Epithelial cell of proximal tubule (primary cell): ENCODE data around the gene CPNE5.

GRCh38 chr6:36685049-36685413, 6.5 kb downstream of the CDKN1A start:
- RAMPAGE, long total RNA = no peak
- RRBS = 94% methylated on average over 2 of the region's 7 CpGs

- RAMPAGE, long total RNA = no peak
- RRBS = no CpG with 5 or more reads among the region's 6 CpGs
Observed at GRCh38 chr6:36687936-36688573, 9.5 kb downstream of the CDKN1A start.

DNA sequence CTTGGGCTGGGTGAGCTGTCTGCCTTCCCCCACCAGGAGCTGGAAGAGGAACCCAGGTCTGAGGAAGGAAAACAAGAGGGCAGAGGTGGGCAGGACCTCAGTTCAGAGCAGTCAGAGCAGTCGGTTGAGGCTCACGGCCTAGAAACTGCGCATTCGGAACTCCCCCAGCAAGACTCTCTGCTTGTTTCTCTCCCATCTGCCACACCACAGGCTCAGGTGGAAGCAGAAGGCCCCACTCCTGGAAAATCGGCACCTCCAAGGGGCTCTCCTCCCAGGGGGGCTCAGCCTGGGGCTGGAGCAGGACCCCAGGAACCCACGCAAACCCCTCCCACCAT, 24.4 kb downstream of the RAB44 start:
- RAMPAGE, long total RNA = no peak
- RRBS = no CpG with 5 or more reads among the region's 6 CpGs

DNA sequence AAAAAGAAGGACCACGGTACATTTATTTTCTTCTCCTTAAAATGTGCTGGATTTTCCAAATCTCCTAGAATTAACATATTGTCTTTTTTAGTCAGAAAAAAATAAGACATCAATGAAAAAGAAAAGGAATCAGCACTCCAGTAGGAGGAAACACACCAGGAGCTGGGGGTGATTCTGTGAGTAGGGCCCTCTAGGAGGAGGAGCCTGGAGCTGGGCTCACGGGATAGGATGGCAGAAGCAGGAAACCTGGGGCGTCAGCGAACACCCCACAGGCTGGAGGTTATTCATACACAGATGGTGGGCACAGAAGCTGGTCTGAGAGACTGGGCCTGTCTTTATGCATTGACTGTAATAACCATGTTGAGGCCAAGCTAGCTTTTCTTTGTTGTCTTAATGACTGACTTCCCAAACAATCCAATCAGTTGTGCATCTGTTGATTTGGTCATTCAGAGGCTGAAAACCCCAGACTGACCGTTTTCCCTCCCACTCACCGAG, 53.2 kb downstream of the CPNE5 start:
- RAMPAGE, long total RNA = no peak
- RRBS = no CpG with 5 or more reads among the region's 6 CpGs

DNA sequence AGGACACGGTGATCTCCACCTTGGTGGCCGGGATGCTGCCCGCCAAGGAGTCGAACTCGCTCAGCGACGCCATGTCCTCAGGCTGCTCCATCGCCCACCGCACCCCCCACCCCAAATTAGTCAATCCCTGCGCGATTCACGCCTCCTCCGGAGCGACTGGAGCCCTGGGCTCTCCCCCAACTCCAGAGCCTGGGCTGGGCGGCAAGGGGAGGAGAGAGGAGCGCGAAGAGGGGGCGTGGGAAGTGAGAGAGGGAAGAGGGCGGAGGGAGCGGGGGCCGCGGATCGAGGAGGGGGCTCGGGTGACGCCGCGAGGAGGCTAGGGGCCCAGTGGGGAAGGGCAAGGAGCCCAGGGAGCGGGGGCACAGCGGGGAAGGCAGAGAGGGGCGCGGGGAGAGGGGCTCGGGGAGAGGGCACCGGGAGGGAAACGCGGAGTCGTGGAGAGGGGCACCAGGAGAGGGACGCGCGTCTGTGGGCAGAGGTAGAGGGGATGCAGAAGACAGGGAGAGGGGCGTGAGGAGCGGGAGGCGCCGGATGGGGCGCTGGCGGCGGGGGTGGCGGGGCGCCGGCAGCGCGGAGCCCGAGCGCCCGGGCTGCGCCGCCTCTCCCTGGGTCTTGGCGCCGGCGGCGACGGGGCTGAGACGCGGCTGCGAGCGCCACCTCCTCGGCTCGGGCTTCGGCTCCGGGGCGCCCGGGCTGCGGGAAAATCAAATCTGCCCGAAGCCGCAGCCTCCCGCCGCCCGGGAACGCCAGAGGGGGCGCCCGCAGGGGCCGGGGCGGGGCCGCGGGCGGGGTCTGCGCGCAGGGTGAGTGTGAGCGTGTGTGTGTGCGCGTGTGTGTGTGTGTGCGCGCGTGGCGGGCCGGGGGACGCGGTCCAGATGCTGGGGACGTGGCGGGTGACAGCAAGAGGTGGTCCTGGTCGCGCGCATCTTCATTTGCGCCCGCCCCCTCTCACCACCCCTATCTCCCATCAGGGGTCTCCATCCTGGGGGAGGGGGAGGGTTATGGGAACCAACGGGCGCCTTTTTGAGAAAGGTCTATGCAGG, at the start of gene CPNE5:
Gene CPNE5, minus strand, starts transcription at position 158 of the 1,043 bp plus-strand sequence.
- RAMPAGE, long total RNA = no peak
- RRBS = 3% methylated on average over 46 of the region's 106 CpGs

DNA sequence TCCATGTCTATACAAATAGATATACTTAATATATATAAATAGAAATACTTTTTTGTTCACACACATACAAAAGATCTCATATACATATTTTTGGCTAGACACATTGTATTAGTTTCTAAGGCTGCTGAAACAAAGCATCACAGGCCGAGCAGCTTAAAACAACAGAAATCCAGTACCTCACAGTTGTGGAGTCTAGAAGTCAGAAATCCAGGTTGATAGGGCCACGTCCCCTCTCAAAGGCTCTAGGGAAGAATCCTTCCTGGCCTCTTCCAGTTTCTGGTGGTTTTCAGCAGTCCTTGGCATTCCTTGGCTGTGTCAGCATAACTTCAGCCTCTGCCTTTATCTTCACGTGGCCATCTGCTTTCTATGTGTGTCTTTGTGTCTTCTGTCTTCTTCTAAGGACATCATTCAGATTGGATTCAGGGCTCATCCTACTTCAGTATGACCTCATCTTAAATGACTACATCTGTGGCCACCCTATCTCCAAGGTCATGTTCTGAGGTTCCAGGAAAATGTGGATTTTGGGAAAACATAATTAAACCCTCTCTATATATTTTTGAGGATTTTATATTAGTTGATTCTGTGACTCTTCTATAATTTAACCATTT, 22.9 kb downstream of the C6orf89 start:
- RAMPAGE, long total RNA = no peak
- RRBS = no CpG with 5 or more reads among the region's 3 CpGs

GRCh38 chr6:36929430-36929939, 25.1 kb upstream of the PI16 start:
- RAMPAGE, long total RNA = no peak
- RRBS = no CpG with 5 or more reads among the region's 5 CpGs

DNA sequence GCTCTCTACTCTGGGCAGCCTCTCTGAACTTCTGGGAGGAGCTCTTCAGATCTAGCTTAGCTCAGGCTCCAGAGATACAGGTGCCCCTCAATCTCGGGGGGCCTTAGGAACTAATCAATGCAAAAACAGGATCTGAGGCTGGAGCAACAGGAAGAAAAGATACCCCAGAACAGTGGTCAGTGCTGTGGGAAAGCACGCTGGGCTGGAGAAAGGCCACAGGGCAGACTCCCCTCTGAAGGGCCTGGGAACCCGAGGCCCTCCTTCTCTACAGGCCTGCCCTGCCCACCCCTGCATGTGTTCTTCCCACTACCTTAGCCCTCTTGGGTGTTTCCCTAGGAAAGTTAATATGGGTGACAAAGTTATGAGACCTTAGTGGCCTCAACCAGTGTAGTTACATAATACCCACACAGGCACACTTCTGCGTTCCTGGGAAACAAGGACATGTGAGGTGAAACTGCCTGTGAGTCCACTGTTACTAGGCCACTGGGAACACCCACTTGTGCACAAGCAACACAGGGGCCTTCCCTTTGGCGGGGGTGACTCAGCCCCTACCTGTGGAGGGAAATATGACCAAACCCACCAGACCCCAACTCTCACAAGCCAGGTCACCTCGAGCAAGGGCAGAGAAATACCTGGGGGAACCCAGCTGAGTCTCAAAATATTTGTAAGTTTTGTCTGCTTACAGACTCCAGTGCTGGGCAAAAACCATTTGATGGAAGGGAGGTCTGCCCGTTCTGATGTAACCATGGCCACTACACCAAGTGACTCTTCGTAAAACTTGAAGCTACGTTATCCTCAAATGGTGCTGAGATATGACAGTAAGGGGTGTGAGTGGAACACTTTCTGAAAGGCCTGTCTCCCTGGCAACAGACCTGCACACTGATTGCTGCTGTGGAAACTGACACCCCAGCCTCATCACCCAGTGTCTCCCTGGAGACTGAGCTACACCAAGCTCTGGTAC, 12.8 kb downstream of the PI16 start:
- RAMPAGE, long total RNA = no peak
- RRBS = no CpG with 5 or more reads among the region's 9 CpGs

- RAMPAGE, long total RNA = no peak
- RRBS = no CpG with 5 or more reads among the region's 4 CpGs
Observed at GRCh38 chr6:36973709-36974258, 12.2 kb downstream of the MTCH1 start.

DNA sequence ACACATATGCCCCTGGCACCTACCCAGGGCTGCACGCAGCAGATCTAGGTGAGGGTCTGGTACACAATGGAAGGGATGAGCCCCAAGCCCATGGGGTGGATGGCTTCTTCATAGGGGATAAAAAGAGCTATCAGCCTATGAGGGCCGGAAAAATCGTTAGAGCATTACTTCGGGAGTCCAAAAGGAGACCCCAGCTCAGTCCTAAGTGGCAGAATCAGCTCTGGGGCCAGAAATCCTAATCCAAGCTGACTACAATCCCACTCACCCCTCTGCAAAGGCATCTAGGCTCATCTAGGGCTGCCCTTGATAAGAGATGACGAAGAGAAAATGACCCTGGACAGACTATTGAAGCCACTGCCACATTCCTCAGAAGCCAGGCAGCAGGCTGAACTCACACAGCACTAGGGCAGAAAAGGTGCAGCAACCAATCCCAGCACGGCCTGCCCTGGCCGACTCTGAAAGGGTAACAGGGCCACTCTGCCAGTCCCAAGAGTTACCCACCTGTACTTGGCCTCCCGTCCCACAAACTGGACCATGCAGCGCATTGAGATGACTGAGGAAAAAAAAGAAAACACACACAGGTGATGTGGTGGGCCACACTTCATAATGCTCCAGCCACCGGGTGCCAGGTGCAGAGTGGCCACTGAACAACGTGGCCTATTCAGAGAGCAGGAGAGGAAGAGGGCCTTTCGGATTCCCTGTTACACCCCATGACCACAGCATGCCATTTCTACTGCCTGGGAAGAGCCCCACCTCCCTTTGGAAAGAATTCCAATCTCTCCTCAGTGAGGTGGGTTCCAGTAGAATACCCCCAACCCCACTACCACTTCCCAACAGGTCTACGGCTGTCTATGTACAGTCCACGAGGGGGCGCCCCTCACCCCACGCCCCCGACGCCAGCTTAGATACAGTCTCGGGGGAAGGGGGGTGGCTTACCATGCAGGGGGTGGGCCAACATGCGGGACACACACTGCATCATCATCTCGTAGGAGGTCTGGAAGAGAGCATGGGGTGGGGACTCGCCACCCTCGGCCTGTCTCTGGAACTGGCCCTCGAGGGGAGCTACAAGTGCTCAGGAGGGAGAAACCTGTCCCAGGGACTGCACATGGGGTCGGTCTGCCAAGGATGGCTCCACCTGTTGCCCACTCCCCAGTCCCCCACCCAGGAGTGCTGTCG, 8.9 kb downstream of the MTCH1 start:
- RAMPAGE, long total RNA = no peak
- RRBS = no CpG with 5 or more reads among the region's 26 CpGs

- RAMPAGE, long total RNA = no peak
- RRBS = no CpG with 5 or more reads among the region's 3 CpGs
Observed at GRCh38 chr6:37029307-37029880, 23.9 kb downstream of the FGD2 start.

DNA sequence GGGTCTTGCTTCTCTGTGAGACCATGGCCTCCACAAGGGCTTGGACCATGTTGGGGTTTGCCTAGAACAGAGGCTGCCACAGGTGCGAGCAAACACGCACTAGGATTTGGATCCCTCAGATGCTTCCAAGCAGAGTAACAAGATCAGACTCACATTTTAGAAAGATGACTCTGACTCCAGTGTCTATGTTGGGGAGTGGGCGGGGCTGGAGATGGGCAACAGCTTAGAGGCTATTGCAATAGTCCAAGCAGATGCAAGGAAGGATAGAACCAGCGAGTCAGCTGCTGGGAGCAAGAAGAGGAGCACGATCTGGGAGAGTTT, 52.5 kb downstream of the FGD2 start:
- RAMPAGE, long total RNA = no peak
- RRBS = no CpG with 5 or more reads among the region's 5 CpGs

GRCh38 chr6:37105466-37105853, 64.5 kb upstream of the PIM1 start:
- RAMPAGE, long total RNA = no peak
- RRBS = no CpG with 5 or more reads among the region's 4 CpGs

GRCh38 chr6:37134529-37135378, 35.2 kb upstream of the PIM1 start:
- RAMPAGE, long total RNA = no peak
- RRBS = no CpG with 5 or more reads among the region's 12 CpGs

- RAMPAGE, long total RNA = no peak
- RRBS = no CpG with 5 or more reads among the region's 11 CpGs
Observed at GRCh38 chr6:37176382-37177128, 6.6 kb downstream of the PIM1 start.

DNA sequence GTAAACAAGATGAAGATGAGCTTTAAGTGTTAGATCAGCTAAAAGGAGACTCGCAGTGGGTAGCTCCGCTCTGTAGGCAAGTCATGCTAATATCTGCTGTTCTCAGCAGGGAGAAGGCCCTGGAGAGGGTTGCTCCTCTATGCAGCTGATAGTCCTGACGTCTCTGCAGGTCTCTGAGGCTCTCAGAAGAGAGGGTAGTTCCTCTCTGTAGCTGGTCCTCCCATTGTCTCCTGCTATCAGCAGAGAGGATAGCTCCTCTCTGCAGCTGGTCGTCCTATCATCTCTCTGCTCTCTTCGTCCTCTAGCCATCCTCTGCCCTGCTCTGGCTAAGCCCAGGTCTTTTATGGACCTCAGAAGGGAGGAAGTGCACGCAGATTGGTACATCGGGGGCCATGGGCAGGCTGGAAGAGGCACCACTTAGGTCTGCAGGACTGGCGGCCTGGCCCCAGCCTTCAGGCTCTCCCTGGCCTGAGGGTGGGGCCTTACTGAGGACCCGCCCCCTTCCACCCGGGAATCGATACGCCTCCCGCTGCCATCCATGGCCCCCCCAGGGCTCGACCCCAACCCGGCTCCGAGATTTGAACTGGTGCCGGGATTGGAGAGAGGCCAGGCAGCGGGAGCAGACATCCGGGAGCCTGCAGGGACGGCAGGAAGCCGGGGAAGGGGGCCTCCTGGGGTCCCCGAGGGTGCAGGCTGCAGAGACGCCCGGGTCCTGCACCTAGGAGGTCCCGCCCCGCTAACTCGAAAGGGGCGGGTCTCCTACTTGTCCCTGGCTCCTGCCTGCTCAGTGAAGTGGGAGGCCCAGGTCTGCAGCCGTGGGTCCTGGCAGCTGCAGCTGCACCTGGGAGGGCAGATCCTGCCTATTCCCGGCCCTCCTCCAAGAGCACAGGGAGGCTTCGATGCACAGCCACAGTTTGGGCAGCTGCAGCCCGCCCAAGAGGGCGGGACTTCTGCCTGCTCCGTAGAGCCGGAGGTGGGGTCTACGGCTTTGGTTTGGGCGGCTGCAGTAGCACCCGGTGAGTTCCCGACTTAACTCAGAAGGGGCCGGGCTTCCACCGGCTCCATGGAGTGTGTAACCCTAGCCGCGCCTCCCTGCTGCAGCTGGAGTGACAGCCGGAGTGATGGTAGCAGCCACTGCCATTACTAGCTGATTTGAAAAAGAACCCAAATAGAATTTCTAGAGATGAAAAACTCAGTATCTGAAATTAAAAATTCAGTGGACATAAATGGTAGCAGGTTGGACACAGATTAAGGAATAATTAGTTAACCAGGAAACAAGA, 35.4 kb upstream of the TBC1D22B start:
- RAMPAGE, long total RNA = no peak
- RRBS = 2% methylated on average over 19 of the region's 44 CpGs

GRCh38 chr6:37244621-37245436, 12.7 kb upstream of the TBC1D22B start:
- RAMPAGE, long total RNA = no peak
- RRBS = no CpG with 5 or more reads among the region's 5 CpGs

DNA sequence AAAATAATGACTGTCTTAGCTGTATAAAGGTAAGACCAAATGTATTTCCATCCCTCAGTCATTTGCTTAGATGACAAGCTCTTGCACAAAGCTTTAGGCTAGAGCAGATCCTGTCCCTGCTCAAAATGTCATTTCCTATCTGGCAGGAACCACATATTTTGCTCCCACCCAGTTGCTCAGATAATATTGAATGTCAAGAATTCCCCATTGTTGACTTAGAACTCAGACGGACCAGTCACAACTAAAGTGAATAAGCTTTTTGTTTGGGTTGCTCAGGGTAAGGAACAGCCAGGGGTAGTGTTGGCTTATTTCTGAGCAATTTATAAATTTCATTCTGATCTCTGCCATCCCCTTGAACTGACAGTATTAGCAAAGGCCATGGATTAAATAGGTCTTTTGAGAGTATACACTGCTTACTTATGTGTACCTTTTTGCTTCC, 16.1 kb downstream of the RNF8 start:
- RAMPAGE, long total RNA = no peak
- RRBS = no CpG with 5 or more reads among the region's 1 CpG

DNA sequence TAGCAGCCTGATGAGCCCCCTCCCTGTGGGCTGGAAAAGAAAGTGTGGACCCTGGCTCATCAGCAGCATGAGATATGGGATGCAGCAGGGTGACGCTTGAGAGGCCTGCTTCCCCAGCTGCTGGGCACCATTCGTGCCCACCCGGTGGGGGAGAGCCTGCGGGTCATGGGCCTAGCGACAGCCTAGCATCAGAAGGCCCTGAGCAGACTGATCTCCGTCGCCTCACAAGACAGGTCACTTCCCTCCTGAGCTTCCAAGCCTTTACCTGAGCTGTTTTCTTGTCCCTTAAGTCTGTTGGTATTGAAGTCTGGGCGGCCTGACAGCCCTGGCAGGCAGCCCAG, 16.1 kb upstream of the CCDC167 start:
- RAMPAGE, long total RNA = no peak
- RRBS = no CpG with 5 or more reads among the region's 8 CpGs

GRCh38 chr6:37643754-37644536, 53.7 kb downstream of the MDGA1 start:
- RAMPAGE, long total RNA = no peak
- RRBS = no CpG with 5 or more reads among the region's 21 CpGs